Measurements from ENCODE around the genes CGGBP1, EPHA3, TBC1D23 and NIT2.

DNA sequence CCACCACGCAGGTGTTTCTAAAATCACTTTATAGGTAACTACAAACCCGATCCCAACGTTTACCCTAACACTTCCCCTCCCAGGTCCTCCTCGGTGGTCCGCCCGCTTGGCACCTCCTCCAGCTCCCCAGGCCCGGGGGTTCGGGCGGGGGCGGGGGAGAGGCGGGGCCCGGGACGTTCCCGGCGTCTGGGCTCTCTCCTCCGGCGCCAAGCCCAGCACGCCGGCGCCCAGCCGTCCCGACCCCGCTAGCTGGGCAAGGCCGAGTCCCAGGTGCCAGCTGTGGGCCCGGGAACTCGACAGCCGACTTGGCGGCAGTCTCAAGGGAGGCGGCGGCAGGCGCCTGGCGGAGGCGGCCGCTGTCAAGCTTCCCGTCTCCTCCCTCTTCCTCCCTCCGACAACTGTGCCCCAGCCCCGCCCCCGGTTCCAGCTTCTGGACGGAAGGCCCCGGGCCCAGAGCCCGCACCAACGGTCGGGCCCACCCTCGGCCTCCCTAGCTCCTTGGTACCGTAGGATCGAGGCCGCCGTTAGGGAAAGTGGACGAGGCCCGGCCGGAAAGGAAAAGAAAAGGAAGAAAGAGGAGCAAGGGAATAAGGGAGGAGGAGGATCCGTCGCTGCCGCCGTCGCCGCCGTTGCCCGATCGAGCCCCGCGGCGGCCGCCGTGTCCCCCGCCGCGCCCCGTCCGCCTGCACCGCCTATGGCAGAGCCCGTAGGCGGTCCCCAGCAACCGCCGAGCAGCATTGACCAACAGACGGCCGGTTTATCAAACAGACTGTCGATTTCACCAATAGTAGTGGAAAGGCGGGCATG, at the start of gene CGGBP1:
Gene CGGBP1 (minus strand): TSS at position 696 of the 807 bp plus-strand sequence.
- PRO-cap, 10 experiments = peak in 10 of 10 experiments; most common plus-strand start position 426 of the sequence (in 3); most common minus-strand start position 390 of the sequence (in 9)

DNA sequence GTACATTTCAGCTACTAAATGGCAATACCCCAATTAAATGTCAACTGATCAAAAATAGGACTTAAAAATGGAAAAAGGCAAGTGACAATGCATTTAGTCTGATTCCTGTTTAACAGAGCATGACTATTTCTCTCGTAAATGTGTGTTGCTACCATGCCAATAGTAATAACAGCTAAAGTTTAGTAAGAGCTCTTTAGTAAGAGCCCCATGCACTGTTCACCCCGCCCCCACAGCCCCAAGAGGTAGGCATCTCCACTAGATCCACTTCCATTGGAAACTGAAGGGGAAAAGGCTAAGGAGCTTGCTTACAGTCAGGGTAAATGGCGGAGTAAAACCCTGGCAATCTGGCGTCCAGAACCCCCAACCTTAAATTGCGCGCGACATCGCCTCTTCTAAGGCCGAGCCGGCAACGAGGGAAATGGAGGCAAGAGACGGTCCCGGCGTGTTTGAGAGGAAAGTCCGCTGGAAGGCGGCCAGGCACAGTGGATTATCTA, 721 bp upstream of the C3orf38 start:
- PRO-cap, 10 experiments = peak in 3 of 10 experiments; most common plus-strand start position 270 of the sequence (in 3)

DNA sequence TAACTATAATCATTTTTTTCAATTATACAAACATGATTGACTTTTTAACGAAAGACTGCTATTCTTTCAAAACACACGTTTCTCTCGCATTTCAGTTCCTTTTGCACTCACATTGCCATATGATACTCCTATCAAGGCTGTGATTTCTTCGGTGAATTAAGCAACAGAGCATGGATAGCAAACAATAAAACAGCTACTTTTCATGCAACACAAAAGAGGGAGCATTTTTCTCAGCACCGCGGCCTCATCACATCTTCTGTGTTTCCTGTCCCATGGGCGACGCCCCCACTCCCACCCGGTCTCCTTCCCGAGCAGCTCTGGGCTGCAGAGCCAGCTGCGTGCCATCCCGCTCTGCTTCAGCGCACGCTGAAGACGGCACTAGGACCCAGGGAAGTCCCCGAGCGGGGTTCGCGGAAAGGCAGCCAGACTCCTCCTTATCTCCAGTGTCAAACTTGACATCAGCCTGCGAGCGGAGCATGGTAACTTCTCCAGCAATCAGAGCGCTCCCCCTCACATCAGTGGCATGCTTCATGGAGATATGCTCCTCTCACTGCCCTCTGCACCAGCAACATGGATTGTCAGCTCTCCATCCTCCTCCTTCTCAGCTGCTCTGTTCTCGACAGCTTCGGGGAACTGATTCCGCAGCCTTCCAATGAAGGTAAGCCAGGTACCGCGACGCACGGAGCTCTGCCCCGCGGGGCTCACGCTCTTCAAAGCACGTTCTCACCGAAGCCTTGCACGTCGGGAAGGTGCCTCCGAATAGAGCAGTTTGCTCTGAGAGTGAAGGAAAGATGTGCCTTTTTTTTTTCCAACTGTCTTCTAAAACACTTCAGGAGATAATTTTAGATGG, at the start of gene EPHA3:
Gene EPHA3 (plus strand): TSS at position 443 of the 850 bp plus-strand sequence.
- PRO-cap, 10 experiments = peak in 1 of 10 experiments; most common plus-strand start position 443 of the sequence (in 1); most common minus-strand start position 374 of the sequence (in 1)

- PRO-cap, 10 experiments = peak in 2 of 10 experiments; most common plus-strand start chr3:96814192 (in 1); most common minus-strand start chr3:96814120 (in 1)
Observed at GRCh38 chr3:96813610-96814346, 616 bp upstream of the EPHA6 start.

DNA sequence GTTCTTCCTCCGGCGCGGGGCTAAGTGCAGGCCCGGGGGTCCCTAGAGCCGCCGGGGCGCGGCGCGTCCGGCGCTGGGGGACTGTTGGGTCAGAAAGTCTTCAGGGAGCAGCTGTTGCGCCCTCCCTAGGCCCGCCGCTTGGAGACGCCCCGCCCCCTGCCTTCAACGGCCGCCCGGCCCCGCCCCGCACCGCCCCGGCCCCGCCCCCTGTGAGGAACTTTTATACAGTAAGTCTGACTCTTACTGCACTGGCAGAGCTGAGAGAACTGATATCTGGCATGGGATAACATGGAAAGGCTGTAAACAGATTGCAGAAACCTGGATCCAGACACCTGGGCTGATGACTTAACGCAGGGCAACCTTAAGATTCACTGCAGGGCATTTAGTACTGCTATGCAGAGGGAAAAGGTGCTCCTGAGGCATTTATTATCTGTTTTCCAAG, 283.0 kb upstream of the ARL6 start:
- PRO-cap, 10 experiments = peak in 2 of 10 experiments; most common plus-strand start position 248 of the sequence (in 1); most common minus-strand start position 99 of the sequence (in 1)

GRCh38 chr3:97886283-97886631, 64.4 kb downstream of the CRYBG3 start:
- PRO-cap, 10 experiments = peak in 1 of 10 experiments; most common plus-strand start chr3:97886471 (in 1)

- PRO-cap, 10 experiments = no peak in any of the 10 experiments
Observed at GRCh38 chr3:97910009-97910489, 62.2 kb downstream of the RIOX2 start.

DNA sequence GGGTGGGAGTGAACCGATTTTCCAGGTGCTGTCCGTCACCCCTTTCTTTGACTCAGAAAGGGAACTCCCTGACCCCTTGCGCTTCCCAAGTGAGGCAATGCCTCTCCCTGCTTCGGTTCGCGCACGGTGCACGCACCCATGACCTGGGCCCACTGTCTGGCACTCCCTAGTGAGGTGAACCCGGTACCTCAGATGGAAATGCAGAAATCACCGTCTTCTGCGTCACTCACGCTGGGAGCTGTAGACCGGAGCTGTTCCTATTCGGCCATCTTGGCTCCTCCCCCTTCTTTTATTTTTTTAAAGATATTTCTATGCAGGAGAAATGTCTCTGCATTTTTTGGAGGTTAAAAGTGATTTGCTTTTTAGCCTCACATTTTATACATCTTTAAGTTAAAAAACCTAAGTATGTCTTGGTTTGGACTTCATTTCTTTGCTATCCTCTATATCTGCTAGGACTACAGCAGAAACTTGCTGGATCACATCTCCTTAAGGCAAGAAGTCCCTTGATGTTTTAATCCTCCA, 61.7 kb downstream of the RIOX2 start:
- PRO-cap, 10 experiments = no peak in any of the 10 experiments

DNA sequence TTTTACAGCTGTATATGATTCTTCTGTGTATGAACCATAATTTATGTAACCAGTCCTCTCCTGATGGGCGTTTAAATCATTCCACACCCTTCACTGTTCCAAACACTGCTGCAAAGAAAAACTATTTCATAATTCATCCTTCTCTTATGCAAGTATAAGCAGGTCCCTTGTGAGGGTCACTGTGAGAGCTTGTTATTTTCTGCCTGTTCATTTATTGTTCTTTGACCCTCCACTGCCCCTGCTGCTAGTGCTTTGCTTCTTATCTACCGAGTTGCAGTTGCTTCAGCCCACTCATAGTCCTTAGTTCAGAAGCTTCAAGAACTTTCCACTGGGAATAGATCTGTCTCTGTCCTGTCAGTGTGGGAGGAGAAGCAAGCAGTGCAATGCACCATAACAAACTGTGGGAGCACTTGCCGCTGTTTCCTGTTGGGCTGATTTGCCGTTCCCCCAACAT, 39.9 kb downstream of the RIOX2 start:
- PRO-cap, 10 experiments = no peak in any of the 10 experiments

- PRO-cap, 10 experiments = no peak in any of the 10 experiments
Observed at GRCh38 chr3:98299468-98299669, 17.1 kb downstream of the OR5H2 start.

DNA sequence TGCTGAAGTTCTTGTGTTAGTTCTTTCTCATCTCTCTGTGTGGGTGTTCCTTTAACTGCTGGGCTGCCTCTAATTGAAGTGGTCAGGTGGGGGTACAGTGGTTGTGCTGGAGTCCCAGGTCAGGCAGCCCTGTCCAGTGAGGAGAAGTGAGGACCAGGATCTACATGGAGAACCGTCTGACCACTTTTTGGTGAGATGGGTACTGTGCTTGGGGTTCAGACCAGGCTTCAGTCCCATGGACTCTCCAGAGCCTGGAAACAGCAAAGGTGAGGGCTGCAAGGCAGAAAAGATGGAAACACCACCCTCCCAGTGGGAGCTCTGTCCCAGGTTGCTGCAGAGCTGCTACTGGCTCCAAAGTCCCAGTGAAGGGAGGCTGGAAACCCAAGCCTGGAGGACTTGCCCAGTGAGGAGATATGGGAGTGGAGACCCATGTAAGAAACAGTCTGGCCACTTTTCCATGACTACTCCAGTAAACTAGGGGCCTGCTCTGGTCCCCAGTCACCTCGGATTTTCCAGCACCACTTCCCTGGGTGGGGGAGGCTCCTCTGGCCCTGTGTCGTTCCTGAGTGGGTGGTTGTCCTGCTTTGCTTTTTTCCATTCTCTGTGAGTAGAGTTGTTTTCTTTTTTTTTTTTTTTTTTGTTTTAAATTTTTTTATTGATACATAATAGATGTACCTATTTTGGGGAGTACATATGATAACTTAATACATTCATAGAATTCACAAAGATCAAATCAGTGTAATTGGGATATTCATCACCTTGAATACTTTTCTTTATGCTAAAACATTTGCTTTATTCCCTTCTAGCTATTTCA, 67.8 kb downstream of the DCBLD2 start:
- PRO-cap, 10 experiments = no peak in any of the 10 experiments

- PRO-cap, 10 experiments = no peak in any of the 10 experiments
Observed at GRCh38 chr3:99794242-99795064, 23.2 kb upstream of the CMSS1 start.

DNA sequence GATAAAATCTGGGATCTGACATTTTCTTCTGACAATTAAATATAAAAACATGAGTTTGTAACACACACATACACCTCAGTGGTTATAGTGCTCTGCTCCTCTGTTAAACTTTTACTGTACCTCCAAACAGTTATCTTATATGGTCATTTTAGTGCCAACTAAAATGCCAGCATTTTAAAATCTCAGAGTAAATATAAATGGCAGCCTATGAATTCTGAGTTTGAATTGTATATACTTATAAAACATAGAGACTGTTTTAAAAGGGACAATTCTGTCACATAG, 57.0 kb downstream of the CMSS1 start:
- PRO-cap, 10 experiments = peak in 1 of 10 experiments; most common minus-strand start position 113 of the sequence (in 1)

GRCh38 chr3:99875940-99877049, 58.6 kb downstream of the CMSS1 start:
- PRO-cap, 10 experiments = peak in 10 of 10 experiments; most common plus-strand start chr3:99876254 (in 7); most common minus-strand start chr3:99876171 (in 9)

GRCh38 chr3:99877818-99878470, 60.3 kb downstream of the CMSS1 start:
- PRO-cap, 10 experiments = peak in 2 of 10 experiments; most common minus-strand start chr3:99878114 (in 1)

GRCh38 chr3:99933722-99934202, 116.1 kb downstream of the CMSS1 start:
- PRO-cap, 10 experiments = no peak in any of the 10 experiments

DNA sequence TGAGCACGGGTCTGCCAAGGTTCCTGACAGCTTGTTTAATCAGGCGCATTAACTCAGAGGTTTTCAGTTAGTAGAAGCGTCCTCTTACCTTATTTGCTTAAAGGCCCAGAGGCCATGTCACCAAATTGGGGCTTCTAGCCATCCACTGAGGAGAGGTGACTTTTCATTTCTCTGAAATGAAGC, 10.5 kb downstream of the FILIP1L start:
- PRO-cap, 10 experiments = no peak in any of the 10 experiments

GRCh38 chr3:100108507-100109194, 5.7 kb downstream of the FILIP1L start:
- PRO-cap, 10 experiments = no peak in any of the 10 experiments

GRCh38 chr3:100260618-100261145, at the start of gene TBC1D23:
Gene TBC1D23, plus strand, starts transcription at chr3:100260992.
- PRO-cap, 10 experiments = peak in 9 of 10 experiments; most common plus-strand start chr3:100260995 (in 6); most common minus-strand start chr3:100260735 (in 6)

- PRO-cap, 10 experiments = peak in 10 of 10 experiments; most common plus-strand start chr3:100334757 (in 10); most common minus-strand start chr3:100335061 (in 9)
Observed at GRCh38 chr3:100334172-100335339, at the start of gene NIT2. Gene NIT2, plus strand, starts transcription at chr3:100334757.

Data from Metastatic Breast Carcinoma in the Brain (tissue), 10 donors.